H4 (cell line): ENCODE data around the genes REL, PEX13 and B3GNT2.

- RAMPAGE, long total RNA, result no peak
Observed at GRCh38 chr2:60519287-60519556, 34.2 kb downstream of the BCL11A start.

GRCh38 chr2:60544004-60544569 is 9.4 kb downstream of the BCL11A start:
- RAMPAGE, long total RNA, result no peak

- RAMPAGE, long total RNA, result no peak
Observed at GRCh38 chr2:60544822-60545672, 8.4 kb downstream of the BCL11A start.

DNA sequence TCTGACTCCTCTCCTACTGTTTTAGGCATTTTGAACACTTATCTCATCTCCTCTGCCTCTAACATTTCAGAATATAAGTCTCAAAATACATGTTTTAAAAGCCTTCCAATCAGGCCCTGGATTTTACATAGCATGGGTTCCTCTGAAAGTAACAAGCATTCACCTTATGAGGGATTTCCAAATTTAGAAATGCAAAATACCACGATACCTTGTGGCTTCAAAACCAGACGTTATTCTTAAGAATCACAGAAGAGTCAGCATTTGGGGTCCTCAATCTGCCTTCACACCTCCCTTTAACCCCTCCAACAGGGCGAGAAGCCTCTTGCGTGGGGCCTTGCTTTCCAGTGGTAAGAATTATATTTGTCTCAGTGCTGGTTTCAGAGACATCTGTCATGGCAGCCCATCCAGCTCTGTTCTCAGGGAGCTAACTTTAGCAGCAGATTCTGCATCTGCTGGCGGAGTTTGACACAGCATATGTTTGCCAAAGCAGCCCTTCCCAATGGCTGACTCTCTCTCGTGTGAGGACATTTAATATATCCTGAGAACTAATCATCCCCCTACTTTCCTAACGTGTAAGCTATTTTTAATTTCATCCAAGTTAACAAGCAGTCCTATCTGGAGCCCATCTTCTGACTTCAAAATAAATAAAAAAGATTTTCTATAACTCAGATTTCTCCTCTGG is 91.4 kb upstream of the BCL11A start:
- RAMPAGE, long total RNA, result no peak

- RAMPAGE, long total RNA, result no peak
Observed at GRCh38 chr2:60867741-60868363, 13.5 kb upstream of the REL start.

GRCh38 chr2:60880971-60881885 is at the start of gene REL:
TSS of gene REL (plus strand) at chr2:60881574.
- RAMPAGE, long total RNA, result start-site peak on the plus strand at chr2:60881535-60881617, 26 reads

- RAMPAGE, long total RNA, result no peak
Observed at GRCh38 chr2:61012206-61012645, 5.3 kb upstream of the PEX13 start.

DNA sequence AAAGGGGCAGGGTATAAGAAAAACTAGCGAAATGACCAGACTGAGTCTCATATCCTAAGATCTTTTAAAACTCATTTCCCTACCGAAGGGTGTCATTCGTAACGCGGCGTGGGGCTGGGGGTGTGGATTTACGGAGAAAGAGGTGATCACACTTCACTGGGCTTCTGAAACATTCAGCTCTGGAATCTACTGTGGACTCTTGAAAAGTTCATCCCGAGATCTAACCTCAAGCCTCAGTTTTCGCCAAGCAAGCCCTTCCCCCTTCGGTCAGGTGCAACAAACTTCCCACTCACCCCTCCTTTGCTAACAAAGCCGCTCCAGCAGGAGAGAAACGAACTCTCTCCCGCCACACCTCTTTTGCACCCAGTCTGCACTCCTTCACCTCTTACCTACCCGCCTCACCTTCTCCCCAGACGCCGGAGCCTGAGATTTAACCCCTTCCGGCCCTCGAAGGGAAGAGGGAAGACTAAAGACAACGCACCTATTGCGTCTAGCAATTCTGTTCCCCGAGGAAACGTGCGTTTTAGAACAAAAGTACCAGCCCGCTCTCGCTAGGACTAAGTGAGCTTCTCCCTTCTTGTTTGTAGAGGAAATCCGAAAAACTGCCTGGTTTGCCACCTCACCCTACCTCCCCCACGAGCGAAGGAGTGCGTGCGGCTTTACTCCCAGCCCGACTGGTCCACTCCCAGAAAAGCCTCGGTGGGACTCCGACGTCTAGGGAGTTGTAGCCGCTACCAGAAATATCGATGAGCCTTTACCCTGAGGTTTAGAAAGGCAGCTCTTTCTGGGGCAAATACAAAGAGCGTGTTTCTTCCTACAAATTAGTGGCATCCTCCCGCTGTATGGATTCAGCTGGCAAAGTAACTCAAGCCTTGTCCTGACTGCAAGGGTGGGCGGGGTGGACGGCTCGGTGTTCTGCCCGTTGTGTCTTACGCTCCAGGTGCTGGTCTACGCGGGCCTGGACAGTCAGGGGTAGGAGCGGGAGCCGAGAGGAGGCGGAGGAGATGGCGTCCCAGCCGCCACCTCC is at the start of gene PEX13:
PEX13 (plus strand) TSS at position 965 of the 1,027 bp plus-strand sequence.
- RAMPAGE, long total RNA, result start-site peak on the plus strand centred at position 969 of the sequence, 8 bp wide, 94 reads

DNA sequence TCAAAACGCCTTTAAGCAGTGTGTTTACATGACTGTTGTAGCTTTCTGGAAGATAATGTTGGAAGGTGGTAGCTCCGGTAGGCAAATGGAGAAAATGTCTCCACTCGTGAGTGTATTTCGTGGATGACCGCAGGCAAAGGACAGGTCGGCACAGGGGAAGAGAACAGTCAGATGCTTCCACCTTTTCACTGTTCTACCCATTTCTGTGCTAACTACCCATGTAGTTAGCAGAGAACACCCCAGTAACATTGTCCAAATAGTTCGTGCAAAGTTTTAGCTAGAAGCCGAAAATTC is 14.4 kb downstream of the C2orf74 start:
- RAMPAGE, long total RNA, result no peak

DNA sequence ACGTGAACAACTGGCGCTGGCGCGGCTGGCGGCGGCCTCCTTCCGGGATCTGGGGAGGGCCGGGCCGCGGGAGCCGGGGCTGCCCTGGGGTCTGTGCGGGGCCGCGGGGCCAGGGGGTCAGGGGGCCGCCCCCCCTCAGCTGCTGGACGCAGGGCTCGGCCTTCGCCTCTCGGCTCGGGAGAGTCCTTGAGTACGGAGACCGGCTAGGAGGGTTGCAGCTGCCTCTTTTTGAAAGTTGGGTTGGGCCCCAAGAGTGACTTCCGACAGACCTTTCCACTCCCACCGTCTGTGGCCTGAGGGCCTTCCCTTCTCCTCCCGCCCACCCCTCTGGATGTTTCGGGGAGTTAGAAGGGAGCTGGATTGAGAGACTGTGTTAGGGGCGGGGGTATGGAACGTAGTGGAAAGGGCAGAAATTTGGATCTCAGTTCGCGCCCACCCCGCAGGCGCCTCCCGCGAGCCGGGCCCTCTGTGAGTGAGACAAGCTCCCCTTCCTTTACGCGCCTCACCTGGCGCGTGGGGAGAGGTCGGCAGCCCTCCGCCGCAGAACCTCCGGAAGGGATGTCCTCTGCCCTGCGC is 15.7 kb downstream of the C2orf74 start:
- RAMPAGE, long total RNA, result no peak

- RAMPAGE, long total RNA, result no peak
Observed at GRCh38 chr2:61178719-61179535, 16.9 kb downstream of the C2orf74 start.

DNA sequence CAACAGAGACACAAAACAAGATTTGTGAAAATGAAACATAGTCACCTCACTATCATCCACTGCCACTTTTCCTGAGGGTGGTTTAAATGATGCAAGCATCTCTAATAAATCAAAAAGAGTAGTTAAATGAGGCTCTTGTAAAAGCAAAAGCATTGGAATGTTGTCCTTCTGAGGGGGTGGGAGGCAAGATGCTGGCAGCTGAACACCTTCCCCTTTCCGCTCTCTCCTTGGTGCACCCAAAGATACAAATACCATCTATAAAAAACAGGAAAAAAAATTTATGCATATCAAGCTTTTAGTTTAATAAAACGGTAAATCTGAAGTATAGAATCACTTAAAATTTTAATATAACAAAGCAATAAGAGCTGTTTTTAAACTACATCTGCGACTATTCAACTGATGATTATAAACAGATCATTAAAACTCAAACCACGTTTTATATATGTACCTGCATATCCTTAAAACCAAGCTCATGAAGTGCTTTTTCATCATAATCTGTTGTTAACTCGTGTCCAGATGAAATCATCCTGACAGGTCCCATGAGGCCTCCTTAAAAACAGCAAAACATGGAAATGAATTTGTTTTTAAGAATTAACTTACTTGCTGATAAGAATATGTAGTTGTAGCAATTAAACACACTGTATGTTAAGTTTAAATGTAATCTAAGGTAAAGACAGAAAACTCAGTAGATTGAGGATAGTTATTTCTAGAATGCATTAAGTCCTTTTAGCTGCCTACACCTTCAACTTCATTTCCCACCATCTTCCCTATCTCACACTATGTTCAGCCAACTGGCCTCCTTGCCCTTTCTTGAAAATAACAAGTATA is 139.1 kb downstream of the C2orf74 start:
- RAMPAGE, long total RNA, result no peak

DNA sequence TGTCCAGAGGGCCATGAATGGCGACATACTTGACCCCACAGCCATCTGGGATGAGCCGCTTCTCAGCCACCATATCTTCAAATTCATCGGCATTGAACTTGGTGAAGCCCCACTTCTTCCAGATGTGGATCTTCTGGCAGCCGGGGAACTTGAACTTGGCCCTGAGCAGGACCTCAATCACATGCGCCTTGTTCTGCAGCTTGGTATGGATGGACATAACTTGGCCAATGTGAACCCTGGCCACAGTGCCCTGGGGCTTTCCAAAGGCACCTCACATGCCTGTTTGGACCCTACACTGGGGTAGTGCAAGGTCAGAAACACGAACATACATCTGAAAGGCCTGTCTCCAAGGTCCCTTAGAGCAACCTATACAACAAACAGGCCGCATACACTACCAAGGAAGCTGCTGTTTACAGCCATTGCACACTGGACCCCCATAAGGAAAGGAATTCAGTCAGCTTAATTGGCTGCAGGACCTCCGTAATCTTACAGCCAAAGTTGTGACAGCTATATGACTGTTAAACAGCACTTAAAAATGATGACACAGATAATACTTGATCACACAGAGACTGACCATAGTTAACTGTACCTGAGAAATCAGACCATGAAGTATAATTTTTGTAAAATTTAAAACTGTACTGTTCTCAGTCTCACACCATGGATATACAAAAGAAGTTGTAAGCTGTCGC is 53.8 kb downstream of the USP34 start:
- RAMPAGE, long total RNA, result no peak

DNA sequence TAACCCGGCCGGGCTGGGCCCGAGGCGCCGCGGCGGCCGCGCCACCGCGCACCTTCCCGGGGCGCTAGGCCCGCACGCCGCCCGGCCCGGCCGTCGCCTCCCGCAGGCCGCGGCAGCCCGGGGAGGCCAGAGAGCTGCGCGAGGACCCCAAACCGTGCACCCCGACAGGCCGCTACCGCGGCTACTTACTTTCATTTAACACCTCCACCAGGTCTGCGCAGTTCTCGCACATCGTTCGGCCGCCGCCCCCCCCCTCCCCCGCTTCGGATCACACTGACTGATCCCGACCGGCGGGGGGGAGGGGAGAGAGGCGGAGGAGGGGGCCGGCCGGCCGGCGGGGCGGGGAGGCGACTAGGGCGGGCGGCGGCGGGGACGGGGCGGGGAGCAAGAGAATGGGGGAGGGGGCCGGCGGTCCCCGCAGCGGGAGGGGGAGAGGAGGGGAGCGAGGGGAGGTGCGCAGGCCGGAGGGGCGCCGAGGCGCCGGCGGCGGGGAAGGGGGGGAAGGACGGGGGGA is 369 bp downstream of the USP34 start:
- RAMPAGE, long total RNA, result start-site peak on the minus strand centred at position 268 of the sequence, 103 bp wide, 28 reads

DNA sequence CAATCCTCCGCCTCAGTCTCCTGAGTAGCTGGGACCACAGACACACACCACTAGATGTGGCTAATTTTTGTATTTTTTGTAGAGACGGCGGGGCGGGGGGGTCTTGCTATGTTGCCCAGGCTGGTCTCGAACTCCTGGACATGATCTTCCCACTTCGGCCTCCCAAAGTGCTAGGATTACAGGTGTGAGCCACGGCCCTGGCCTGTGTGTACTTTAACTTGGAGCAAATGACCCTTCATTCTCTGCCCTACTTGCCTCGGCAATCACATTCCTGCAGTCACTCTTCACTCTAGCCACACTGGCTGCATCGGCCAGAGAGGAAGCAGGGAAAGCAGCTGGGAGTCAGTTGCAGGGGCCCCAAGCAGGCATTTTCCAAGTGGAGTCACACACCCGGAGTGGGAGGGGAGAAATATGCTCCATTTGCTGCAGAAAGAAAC is 37.3 kb downstream of the FAM161A start:
- RAMPAGE, long total RNA, result no peak

- RAMPAGE, long total RNA, result no peak
Observed at GRCh38 chr2:62146183-62146531, 49.8 kb upstream of the B3GNT2 start.

- RAMPAGE, long total RNA, result no peak
Observed at GRCh38 chr2:62187156-62187587, 8.7 kb upstream of the B3GNT2 start.

GRCh38 chr2:62196056-62196239 is at the start of gene B3GNT2:
TSS of gene B3GNT2 (plus strand) at chr2:62196115.
- RAMPAGE, long total RNA, result no peak

- RAMPAGE, long total RNA, result no peak
Observed at GRCh38 chr2:62210351-62210686, 14.4 kb downstream of the B3GNT2 start.

DNA sequence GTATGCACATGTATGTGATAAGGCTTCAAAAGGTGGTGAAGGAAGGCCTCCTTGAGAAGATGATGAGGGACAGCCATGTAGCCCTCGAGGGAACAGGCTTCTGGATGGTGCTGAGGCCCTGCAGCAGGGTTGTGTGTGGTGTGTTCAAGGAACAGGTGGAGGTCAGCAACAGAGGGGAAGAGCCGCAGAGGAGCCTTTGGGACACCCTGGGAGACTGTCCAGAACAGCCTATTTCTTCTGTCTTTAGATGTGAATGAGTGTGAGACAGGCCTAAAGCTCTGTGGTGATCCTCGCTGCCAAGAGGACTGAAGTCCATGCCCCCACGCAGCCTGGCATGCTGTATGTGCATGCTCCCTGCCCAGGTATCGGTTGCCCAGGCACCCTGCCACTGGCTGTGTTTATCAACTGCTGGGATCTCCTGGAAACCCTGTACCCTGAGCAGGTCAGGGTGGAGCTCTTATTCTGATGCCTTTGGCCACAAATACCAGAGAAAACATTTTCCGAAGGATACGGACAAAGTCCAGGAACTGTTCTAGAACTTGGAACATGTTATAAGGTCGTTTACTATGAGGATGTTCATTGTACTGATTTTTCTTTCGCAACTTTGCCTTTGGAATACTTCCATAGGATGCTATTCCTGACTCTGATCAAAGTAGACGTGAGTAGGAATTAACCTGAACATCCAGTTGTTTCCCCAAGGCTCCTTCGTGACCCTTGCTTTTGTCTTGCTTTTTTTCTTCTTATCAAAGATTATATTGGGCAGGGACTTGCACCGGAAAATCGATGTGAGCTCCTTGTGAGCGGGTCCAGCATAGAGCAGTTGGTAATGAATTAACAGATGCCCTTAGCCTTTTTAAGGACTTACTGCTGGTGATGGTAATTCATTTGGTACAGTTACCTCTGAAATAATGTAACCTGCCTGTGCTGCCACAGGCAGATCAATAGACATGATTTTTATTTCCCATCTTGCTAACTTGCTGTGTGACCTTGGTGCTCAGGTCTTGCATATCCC is 55.3 kb downstream of the TMEM17 start:
- RAMPAGE, long total RNA, result no peak